Hair follicle dermal papilla cell (primary cell): ENCODE measurements around a stretch of chr15.

DNA sequence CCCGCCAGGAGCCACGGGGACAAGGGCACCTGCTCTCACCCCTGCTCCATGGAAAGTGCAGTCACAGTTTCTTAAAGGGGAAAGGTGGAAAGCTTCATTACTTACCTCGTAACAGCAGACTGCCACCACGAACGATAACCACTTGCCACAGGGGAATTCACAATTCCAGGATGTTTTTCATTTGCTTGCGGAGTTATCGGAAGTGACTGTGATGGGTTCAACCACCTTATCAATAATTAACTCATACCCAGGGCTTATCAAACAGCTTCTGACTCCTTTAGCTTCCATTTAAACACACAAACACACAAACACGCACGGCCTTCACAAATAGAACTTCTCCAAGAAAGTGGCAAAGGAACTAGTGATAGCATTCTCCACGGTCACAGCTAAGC, 134.2 kb upstream of the IGF1R start:
- CAGE, long polyA plus RNA: no peak

DNA sequence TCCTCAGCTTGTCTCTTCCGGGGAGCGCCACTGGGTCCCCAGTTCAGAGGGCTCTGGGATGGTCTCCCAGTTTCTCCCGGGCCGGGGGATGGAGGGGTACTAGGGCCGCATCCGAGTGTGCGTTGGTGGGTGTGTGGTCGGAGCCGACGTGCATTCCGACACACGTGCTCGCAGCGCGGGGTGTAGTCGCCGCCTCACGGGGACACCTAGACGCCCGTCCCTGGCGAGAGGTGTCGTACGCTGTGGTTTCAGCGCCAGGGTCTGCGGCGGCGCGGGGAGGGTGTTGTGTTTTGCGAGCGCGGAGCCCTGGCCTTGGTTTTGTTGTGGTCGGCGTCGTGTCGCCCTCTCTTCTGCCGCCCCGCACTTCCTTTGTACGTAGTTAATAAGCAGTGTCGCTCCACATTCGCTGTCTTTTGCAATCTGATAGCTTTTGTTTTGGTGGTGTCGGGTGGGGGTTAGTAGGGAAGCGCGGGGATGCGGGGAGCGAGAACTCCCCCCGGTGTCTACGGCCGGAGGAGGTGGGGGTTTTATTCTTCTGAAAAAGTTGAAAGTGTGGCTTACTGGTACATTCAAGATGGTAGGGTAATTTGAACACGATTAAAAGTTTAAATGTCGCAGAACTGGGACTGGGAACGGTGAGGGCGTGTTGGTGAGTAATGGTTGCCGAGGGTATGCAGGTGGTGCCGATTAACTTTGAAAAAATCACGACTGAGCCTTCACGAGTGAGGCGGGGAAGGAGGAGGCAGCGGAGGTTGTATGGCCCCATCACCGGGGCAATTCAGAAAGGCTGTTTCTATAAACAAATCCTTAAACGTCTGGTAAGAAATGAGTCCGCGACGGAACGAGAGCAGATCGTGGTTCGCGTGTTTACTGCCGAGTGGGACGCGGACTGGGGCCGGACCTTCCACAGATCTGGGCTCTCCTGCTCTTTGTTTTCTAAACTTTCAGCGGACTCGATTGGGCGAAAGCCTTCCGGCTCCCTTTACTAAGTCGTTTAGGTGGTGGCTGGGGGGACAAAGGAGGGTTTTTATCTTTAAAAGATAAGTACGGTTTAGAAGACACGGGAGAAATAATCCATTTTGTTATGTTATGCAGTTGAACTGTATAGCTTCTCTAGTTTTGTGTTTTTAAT, 2.5 kb downstream of the IGF1R start:
- CAGE, long polyA plus RNA: no peak

GRCh38 chr15:98662298-98663434, 14.3 kb downstream of the IGF1R start:
- CAGE, long polyA plus RNA: no peak

GRCh38 chr15:98668688-98669333, 20.5 kb downstream of the IGF1R start:
- CAGE, long polyA plus RNA: no peak

- CAGE, long polyA plus RNA: no peak
These were observed 50.3 kb downstream of the IGF1R start for GRCh38 chr15:98698494-98699270.

GRCh38 chr15:98718283-98719369, 70.3 kb downstream of the IGF1R start:
- CAGE, long polyA plus RNA: no peak

DNA sequence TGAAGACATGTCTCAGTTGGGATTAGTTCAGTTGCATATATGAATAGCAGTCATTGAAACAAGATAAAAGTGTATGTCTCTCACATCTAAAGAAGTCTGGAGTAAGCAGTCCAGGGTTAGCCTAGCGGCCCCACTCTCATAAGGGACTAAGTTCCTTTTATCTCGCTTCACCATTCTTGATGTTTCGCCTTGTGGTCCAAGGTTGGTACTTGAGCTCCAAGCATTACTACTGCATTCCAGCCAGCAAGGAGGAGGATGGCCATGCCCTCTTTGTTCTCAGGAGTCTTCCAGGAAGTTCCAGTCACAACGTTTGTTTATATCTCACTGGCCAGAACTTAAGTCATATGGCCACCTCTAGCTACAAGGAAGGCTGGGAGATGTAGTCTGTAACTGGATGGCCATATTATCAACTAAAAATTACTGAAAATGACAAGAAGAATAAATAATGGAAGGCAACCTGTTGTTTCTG, 118.8 kb downstream of the PGPEP1L start:
- CAGE, long polyA plus RNA: no peak

DNA sequence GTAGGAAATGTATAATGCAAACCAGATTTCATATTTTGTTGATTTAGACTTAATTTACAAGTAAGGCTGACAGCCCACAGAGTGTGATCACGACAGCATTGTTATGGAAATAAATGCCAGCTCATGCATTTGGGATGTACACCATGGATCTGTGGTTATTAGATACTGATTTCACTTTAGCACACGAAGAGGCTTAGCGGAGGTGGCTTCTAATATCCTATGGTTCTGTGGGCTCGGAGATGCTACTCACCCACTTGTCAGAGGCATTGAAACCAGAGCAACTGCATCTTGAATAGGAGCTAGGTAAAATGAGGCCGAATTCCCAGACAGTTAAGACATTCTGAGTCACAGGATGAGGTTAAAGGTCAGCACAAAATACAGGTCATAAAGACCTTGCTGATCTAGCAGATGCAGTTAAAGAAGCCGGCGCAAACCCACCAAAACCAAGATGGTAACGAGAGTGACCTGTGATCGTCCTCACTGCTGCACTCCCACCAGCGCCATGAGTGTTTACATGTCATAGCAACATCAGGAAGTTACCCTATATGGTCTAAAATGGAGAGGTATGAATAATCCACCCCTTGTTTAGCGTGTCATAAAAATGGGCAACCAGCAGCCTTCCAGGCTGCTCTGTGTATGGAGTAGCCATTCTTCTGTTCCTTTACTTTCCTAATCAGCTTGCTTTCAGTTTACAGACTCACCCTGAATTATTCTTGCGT, 117.5 kb downstream of the PGPEP1L start:
- CAGE, long polyA plus RNA: no peak

GRCh38 chr15:98896204-98897489, 110.9 kb downstream of the PGPEP1L start:
- CAGE, long polyA plus RNA: no peak

- CAGE, long polyA plus RNA: no peak
These were observed 107.2 kb downstream of the PGPEP1L start for GRCh38 chr15:98900289-98900984.

DNA sequence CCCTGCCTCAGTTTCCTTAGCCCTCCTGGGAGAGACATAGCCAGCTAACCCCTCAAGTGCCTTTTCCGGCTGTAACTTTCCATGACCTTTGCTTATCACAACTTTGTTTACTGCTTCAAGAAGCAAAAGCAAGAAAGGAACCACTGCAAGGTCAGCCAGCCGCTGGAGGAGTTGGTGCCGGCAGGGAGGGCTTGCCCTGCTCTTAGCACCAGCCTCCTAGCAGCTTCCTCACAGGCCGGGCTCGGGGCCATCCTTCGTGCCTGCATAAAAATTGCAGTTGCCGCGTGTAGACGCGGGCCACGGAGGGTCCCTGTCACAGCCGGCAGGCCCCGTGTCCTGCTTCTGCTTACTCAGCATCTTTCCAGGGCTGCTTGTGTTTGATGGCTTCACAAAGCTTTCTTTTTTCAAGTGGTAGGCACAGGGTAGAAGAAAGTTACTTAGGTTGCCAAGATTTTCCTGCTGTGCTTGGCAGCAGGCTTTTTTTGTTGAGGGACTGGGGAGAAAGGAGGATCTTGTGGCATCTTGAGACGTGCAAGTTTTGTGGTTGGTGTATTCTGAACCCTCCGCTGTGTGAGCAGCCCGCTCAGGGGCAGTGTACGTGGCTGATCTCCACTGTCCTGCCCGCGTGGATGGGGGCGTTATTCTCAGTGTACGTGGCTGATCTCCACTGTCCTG, 84.4 kb downstream of the PGPEP1L start:
- CAGE, long polyA plus RNA: no peak

GRCh38 chr15:98946309-98947206, 61.0 kb downstream of the PGPEP1L start:
- CAGE, long polyA plus RNA: no peak

GRCh38 chr15:99114067-99115143, 9.5 kb downstream of the SYNM start:
- CAGE, long polyA plus RNA: no peak

DNA sequence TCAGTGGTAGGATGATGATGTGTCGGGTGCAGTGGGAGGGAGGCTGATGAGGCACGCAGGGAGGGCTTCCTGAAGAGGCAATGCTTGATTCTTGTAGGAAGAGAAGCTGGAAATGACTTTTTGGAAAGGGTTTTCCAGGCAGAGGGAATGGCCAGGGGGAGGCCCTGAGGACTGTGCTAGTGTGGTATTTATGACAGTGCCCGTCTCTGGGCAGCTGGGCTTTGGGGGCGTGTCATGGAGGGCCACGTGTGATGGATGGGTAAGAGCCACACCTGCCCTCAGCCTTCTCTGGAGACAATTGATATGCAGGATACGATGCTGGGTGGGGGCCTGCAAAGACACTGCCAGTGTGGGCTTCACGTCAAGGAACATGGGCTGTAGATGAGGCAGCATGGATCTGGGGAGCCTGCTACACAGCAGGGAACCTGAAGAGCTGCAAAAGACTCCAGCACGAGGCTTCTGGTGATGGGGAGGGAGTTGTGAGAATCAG, 15.4 kb downstream of the SYNM start:
- CAGE, long polyA plus RNA: no peak

DNA sequence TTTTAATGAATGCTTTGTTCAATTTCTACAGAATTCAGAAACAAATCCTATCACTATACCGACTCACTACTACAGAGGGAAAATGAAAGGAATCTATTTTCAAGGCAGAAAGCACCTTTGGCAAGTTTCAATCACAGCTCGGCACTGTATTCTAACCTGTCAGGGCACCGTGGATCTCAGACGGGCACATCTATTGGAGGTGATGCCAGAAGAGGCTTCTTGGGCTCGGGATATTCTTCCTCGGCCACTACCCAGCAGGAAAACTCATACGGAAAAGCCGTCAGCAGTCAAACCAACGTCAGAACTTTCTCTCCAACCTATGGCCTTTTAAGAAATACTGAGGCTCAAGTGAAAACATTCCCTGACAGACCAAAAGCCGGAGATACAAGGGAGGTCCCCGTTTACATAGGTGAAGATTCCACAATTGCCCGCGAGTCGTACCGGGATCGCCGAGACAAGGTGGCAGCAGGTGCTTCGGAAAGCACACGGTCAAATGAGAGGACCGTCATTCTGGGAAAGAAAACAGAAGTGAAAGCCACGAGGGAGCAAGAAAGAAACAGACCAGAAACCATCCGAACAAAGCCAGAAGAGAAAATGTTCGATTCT, 24.6 kb downstream of the SYNM start:
- CAGE, long polyA plus RNA: no peak

- CAGE, long polyA plus RNA: no peak
These were observed 25.4 kb downstream of the SYNM start for GRCh38 chr15:99129942-99131001.

DNA sequence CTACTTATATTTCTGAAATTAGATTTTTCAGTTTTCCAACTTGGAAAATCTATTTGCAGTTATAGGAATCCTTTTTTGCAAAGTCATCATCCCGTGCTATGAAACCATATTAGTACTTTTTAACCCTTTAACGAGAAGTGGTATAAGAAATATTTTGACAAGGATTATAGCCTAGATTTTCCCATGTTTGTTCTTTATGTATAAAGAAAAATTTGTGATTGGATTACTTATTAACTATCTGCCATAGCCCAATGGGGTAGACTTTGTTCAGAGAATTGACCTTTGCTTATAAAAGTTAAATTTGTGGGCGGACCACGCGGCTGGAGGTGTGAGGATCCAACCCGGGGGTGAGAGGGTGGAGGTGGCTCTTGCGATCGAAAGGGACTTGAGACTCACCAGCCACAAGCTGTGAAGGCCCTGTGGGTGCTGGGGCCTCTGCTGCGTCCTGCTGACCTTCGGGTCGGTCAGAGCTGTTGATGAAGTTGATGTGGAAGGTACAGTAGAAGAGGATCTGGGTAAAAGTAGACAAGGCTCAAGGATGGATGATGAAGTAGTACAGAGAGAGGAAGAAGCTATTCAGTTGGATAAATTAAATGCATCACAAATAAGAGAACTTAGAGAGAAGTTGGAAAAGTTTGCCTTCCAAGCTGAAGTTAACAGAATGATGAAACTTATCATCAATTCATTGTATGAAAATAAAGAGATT, 6.1 kb downstream of the LRRC28 start:
- CAGE, long polyA plus RNA: no peak

DNA sequence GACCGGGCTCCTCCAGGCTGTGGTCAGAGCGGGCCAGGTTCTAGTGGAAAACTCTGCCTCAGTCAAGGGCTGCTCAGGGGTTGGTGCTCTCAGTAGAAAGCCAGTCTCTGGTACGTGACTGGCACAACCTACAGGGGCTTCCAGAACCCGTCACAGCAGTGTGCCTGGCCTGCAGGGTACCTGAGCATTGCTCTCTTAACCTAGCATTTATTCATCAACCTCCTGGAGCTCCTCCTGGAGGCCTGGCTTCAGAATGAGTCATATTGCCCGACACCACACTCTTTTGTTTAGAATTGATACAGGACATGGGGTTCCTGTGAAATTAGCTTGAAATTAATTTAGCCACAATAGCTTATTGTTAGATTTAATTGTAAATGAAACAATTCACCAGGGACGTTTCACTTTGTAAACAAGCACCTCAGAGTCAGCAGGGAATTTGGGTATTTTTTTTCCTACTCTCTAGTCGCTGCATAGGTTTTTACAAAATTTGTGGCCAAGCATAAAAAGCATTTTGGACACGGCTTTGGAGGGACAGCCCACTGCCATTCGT, 61.0 kb upstream of the MEF2A start:
- CAGE, long polyA plus RNA: no peak

- CAGE, long polyA plus RNA: no peak
These were observed 57.9 kb upstream of the MEF2A start for GRCh38 chr15:99507707-99508472.

DNA sequence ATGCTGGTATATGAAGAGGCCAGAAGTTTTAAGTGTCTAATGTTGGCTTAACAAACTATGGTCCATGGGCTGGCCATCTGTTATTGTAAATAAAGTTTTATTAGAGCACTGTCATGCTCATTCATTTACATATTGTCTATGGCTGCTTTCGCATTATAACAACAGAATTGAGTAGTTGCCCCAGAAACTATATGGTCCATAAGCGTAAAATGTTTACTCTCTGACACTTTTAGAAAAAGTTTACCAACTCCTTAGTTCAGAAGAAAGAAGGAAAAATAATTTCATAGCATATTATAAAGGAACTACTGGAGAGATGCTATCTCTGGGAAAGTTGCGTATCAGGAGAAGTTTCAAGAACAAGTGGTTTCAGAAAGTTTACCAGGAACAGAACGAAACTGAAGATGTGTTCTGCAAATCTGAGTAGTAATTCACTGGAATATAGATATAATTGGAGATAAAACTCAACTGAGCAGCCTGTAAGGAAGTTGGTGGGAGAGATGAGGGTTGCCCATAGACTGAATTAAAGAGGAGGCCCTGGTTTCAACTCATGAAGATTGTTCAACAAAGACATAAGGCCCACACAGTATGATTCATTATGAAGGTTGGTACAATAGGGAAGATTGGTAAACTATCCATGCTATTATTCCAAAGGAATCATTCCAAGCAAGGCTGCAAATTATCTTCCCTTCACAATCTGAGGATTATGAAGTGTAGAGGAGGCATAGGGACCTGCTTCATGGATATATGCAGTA, 68.1 kb downstream of the MEF2A start:
- CAGE, long polyA plus RNA: no peak